AG09309 (cell line): Measurements from ENCODE around the gene GSTO1.

- RRBS = no CpG with 5 or more reads among the region's 6 CpGs
These were observed 95.3 kb downstream of the CNNM2 start for GRCh38 chr10:103013330-103013843.

- RRBS = no CpG with 5 or more reads among the region's 2 CpGs
These were observed 81.9 kb downstream of the NT5C2 start for GRCh38 chr10:103111006-103111690.

GRCh38 chr10:103180929-103181707, 12.0 kb downstream of the NT5C2 start:
- RRBS = no CpG with 5 or more reads among the region's 8 CpGs

- RRBS = no CpG with 5 or more reads among the region's 3 CpGs
These were observed 13.4 kb upstream of the RPEL1 start for GRCh38 chr10:103232257-103232633.

DNA sequence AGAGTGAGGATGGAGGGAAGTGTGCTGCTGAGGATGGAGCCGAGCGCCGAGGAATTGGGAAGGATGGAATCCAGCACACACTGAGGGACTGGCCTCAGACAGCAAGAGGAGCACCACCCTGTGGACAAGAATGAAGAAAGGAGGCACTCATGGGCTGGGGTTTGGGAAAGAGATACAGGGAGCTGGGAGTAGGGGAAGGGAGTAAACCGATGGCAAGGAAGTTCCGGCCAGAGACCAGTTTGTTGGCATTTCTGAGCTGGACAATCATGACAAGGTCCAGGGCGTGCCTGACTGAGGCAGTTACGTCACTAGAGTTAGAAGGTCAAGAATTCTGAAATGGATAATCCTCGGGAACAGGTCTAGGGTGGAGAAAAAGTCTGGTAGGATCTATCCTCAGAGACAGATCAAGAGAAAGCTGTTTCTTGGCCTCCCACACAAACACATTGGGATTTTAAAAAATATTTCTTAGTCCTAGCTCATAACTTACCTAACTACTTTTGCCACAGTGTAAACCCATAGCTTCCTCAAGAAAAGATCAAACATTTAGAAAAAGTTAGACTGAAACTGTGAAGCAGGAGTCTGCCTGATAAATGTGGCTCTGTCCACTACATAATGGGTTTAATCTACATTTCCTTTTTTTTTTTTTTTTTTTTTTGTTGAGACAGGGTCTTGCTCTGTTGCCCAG, 6.7 kb upstream of the RPEL1 start:
- RRBS = no CpG with 5 or more reads among the region's 8 CpGs

DNA sequence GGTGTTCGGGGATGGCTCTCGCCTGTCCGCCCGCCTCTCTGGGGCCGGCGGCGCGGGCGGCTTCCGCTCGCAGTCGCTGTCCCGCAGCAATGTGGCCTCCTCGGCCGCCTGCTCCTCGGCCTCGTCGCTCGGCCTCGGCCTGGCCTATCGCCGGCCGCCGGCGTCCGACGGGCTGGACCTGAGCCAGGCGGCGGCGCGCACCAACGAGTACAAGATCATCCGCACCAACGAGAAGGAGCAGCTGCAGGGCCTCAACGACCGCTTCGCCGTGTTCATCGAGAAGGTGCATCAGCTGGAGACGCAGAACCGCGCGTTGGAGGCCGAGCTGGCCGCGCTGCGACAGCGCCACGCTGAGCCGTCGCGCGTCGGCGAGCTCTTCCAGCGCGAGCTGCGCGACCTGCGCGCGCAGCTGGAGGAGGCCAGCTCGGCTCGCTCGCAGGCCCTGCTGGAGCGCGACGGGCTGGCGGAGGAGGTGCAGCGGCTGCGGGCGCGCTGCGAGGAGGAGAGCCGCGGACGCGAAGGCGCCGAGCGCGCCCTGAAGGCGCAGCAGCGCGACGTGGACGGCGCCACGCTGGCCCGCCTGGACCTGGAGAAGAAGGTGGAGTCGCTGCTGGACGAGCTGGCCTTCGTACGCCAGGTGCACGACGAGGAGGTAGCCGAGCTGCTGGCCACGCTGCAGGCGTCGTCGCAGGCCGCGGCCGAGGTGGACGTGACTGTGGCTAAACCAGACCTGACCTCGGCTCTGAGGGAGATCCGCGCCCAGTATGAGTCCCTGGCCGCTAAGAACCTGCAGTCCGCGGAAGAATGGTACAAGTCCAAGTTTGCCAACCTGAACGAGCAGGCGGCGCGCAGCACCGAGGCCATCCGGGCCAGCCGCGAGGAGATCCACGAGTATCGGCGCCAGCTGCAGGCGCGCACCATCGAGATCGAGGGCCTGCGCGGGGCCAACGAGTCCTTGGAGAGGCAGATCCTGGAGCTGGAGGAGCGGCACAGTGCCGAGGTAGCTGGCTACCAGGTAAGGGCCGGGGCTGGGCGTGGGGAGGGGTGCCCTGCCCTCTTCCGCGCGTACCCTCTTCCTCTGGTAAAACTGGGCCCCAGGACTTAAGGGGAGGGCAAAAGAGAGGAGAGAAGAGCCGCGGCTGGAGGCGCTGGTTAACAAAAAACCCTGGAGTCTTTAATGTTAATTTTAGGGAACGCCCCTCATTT, 727 bp downstream of the INA start:
- RRBS = 0% methylated on average over 4 of the region's 140 CpGs

GRCh38 chr10:103281566-103282119, 4.7 kb downstream of the INA start:
- RRBS = 15% methylated on average over 3 of the region's 17 CpGs

- RRBS = 1% methylated on average over 24 of the region's 78 CpGs
These were observed 610 bp downstream of the TAF5 start for GRCh38 chr10:103368122-103369049.

- RRBS = no CpG with 5 or more reads among the region's 14 CpGs
These were observed 27.1 kb downstream of the CALHM2 start for GRCh38 chr10:103424893-103425705.

DNA sequence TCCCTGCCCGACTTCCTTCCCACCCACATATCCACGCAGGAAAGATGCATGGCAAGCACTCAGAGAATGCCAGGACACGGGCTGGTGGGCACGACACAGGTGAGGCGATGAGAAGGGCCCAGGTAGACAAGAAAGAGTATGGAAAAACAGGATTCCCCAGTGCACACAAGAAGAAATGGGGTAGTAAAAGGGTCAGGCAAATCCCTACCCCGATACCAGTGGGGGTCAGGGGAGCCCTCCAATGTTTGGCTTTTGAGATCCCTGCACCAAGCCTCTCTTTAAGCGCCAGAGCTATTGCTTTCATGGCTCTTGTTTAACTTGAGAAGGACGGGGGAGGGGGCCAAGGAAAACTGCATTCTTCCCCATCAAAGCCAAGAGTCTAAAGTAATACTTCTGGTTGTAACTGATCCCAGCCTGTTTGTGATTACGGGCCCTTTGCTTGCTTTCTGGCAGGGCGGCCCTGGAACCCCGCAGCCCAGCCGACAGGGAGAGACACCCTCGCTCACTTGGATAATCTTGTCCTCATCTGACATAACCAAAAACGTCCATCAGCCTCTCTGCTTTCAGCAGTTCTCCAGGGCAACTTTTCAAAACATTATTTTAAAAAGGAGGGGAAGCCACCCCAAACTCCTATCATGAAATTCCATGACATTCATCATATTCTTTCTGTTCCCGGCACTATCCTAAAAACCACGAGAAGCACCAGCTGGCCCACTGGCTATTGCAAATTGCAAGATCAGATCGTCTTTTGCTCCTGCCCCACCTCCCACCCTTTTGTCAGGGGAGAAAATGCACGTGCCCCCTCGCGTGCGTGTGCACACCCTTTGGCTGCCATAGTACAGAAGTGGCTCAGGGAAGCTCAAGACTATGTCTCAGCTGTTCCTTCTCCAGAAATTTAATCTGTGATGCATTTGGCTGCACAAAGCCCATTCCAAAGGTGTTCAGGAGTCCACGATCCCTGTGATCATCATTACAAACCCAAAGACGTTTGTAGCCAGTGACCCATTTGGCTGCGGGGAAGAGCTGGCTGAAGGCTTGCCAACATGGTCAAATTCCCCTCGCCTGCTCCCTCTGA, 154.9 kb downstream of the NEURL1 start:
- RRBS = no CpG with 5 or more reads among the region's 25 CpGs

DNA sequence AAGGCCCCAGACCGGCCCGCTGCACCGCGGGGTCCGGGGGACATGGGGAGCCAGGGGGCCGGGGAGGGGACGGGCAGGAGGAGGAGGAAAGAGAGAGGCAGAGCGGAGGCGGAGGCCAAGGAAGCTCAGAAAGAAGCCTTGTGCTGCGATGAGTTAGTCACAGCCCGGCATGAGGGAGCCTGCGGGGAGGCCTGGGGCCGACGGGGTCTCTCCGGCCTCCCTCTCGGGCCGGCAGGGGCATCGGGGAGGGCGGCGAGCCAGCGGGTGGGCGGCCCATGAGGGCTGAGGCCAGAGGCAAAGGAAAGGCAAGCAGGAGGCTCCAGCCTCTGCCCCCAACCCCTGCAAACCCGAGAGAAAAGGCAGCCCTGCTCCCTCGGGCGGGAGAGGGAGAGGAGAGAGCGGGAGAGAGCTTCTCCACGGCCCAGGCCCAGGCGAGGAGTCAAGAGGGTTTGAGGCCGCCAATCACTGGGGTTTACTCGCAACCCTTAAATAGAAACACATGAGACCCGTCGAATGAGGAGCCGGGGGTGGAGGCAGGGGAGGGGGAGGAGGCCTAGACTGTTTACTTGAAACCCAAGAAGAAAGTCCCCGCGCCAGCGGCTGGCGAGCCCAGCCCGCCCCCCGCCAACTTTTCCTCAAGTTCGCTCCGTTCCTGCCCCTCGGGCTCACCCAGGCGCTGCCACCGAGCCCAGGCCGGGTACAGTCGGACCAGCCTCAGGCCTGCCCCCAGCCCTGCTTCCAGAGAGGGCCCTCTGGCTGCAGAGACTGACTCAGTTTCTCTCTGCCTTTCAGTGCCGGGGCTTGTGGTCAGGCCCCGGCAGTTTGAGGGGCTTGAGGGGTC, 168.0 kb downstream of the NEURL1 start:
- RRBS = 1% methylated on average over 12 of the region's 48 CpGs

DNA sequence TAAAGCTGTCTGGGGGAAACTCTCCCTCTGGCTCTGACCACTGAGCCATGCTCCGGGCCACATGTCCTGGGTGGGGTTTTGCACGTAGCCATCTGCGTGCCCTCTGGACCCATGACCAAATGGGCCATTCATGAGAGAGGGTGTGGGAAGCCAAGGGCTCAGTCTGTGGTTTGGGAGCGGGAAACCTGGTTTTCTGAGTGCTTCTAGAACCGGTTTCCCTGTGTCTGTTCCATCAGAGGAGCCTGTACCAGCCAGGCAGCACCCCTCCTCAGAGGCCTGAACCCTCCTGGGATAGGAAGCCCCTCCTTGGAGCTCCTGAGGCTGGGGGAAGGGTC, 143.2 kb downstream of the SH3PXD2A start:
- RRBS = no CpG with 5 or more reads among the region's 5 CpGs

- RRBS = no CpG with 5 or more reads among the region's 7 CpGs
These were observed 16.9 kb upstream of the SH3PXD2A start for GRCh38 chr10:103872186-103872712.

- RRBS = no CpG with 5 or more reads among the region's 4 CpGs
These were observed 53.3 kb downstream of the SLK start for GRCh38 chr10:104020285-104020680.

DNA sequence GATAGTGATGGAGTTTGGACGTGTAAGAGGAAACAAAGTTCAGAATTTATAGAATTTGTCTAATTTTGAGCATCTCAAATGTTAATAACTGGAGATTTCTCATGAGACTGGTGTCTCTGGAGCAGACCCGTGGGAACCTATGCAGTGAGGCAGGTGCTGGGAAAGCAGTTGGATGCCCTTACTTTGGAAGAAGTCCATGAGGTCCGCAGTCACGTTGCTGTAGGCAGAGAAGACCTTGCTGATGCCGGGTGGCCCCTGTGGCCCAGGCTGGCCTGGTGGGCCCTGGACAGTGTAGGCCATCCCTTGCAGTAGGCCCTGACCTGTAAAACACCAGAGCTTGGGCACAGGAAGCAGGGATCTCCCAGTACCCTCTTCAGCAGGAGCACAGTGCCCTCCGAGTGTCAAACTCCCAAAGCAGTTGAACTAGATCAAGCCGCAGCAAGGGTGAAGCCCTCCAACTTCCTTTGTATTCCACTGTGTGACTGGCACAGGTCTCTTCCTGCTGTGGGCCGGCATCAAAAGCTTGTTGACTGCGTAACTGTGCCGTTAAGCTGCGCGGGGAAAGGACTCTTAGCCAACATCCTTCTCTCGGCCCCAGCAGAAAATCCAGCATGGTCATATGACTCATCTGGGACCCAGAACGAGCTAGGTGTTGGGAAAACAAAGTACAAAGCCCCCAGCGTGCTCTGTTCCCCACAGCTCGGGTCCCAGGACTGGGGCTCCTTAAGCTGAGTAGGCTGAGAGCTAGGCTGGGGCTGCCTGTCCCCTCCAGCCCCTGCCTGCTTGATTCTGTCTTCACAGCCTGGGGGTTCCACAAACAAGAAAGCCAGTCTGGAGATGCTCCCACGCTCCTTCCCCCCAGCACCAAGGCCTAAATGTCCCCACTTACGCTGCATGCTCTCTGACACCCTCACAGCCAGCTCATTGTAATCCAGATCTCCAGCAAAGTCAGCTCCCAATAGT, 52.3 kb downstream of the COL17A1 start:
- RRBS = no CpG with 5 or more reads among the region's 18 CpGs

DNA sequence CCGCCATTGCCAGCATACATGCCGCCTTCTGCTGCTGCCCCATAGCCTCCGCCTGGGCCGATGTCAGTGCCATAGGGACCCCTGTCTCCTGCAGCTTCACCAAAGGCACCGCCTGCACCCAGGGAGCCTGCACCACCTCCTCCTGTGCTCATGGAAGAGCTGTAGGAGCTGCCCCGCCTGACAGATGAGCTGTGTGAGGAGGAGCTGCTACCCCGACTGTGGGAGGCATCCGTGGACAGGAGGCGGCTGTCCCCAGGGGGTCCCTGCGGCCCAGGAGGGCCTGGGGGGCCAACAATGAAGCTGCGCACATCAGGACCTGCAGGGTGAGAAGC, 51.7 kb downstream of the COL17A1 start:
- RRBS = no CpG with 5 or more reads among the region's 11 CpGs

DNA sequence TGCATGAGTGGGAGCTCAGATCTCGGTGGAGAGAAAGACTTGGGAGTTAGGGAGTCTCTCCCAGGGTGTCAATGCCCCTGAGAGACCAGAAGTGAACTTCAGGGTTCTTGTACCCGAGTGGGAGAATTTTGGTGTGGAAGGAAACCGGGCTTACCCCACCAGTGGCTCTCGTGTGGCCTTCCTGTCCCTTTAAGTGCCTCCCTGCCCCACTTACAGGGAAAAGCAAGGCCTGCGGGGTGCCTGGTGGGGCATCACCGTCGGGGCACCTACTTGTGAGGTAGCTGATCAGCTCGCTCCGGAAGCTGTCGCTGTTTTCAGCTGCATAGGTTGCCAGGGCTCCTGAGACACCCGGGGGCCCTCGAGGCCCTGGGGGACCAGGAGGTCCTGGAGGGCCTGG, 51.3 kb downstream of the COL17A1 start:
- RRBS = 91% methylated on average over 5 of the region's 12 CpGs

DNA sequence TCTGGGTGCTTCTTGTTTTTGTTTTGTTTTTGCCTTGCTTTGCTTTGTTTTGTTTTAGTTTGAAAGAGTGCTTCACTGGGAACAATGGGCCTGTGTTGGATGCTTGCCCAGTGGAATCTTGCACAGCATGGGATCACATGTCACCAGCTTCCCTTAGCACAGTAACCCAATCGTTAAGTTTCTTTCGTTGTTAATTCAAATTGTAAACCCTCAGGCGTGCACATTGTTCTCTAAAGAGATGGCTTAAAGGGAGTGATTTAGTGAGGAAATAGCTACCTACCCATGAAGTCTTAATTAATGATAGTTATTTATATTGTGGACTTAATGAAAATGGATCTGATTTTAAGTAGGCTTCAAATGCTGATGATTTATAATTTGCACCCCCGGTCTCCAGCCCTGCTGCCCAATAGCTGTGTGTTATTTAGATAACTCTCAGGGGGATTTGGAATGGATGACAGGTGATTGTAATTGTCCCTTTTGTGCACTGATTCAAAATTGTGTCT, 8.8 kb downstream of the COL17A1 start:
- RRBS = no CpG with 5 or more reads among the region's 4 CpGs

DNA sequence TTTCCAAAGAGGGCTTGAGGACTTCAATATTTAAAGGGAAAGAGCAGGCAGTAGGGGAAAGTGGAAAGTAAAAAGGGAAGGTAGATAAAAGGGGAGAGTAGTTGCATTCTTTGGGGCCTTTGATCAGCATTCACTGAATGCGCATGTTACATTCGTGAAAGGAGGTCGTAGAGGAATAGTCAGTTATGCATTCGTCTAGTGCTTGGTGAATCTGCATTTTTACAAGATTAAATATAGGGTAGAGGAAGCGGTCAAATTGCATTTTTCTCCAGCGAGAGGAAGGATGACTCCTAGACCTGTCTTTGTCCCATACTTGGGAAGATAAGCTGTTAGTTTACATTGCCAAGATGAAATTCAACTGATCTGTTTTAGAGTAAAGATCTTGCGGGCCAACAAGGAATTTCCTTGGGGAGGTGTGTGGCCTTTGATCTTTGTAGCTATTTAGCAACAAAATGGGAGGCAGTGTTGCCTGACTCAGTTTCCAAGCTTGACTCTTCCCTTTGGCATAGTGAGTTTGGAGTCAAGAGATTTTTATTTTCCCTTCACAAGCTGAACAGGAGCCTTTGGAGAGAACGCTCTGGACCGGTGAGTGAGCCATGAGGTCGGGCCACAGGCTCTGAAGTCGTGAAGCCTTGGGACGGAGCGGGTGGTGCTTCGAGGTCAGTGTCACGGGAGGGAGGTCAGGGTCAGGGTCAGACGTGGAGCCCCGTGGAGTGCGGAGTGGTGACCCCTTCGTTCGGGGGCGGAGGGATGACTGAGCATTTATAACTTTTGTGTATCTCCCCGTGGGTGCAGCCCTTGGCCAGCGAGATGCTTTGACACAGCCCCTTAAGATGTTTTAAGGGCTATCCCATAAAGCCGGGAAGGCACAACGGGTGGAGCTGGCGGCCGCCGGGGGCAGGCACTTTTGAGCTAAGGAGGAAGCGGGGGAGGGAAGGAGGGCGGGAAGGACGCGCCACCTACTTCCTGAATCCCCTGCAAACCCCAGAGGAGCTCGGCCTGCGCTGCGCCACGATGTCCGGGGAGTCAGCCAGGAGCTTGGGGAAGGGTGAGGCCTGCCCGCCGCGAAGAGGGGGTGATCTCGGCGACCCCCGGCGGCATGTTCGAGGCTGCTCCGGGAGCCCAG, at the start of gene GSTO1:
GSTO1 (plus strand) TSS at position 978 of the 1,126 bp plus-strand sequence.
- RRBS = 3% methylated on average over 7 of the region's 46 CpGs